T-cell (primary cell): ENCODE measurements around a stretch of chr6.

DNA sequence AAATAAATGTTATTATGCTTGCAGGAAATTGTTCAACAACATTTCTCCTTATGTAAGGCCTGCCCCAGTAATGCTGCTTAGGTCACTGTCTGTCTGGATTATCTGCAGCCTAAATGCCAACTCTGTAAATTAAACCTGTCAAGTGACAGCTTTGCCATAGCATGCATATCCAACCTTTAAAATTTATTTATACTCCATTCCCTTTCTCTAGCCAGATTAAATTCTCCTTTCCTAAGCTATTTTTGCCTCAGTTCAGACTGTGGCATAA, 7.9 kb upstream of the PTP4A1 start:
- PRO-cap, 7 experiments: no peak in any of the 7 experiments

GRCh38 chr6:63572640-63573071, 376 bp downstream of the PTP4A1 start:
- PRO-cap, 7 experiments: peak in 1 of 7 experiments; most common plus-strand start chr6:63572712 (in 1); most common minus-strand start chr6:63572786 (in 1)

- PRO-cap, 7 experiments: peak in 2 of 7 experiments; most common minus-strand start chr6:63636458 (in 1)
These were observed 787 bp downstream of the PHF3 start for GRCh38 chr6:63636431-63636746.

DNA sequence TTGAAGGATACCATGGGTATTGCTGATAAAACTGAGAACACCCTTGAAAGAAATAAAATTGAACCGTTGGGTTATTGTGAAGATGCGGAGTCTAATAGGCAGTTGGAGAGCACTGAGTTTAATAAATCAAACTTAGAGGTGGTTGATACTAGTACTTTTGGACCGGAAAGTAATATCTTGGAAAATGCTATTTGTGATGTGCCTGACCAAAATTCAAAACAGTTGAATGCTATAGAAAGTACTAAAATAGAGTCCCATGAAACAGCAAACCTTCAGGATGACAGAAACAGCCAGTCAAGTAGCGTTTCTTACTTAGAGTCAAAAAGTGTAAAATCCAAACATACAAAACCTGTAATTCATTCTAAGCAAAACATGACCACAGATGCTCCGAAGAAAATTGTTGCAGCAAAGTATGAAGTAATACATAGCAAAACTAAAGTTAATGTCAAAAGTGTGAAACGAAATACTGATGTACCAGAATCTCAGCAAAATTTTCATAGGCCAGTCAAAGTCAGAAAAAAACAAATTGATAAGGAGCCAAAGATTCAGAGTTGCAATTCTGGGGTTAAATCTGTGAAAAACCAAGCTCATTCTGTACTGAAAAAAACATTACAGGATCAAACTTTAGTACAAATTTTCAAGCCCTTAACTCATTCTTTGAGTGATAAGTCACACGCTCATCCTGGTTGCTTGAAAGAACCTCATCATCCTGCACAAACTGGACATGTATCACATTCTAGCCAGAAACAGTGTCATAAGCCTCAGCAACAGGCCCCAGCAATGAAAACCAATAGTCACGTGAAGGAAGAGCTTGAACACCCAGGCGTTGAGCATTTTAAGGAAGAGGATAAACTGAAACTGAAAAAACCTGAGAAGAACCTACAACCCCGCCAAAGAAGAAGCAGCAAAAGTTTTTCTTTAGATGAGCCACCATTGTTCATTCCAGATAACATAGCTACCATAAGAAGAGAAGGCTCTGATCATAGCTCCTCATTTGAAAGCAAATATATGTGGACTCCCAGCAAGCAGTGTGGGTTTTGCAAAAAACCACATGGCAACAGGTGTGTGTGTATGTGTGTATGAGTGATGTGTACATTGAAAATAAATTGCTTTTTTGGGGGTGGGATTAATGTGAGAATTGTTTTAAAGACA, 49.6 kb downstream of the PHF3 start:
- PRO-cap, 7 experiments: no peak in any of the 7 experiments

- PRO-cap, 7 experiments: no peak in any of the 7 experiments
These were observed 748.2 kb upstream of the ADGRB3 start for GRCh38 chr6:67886644-67887544.

DNA sequence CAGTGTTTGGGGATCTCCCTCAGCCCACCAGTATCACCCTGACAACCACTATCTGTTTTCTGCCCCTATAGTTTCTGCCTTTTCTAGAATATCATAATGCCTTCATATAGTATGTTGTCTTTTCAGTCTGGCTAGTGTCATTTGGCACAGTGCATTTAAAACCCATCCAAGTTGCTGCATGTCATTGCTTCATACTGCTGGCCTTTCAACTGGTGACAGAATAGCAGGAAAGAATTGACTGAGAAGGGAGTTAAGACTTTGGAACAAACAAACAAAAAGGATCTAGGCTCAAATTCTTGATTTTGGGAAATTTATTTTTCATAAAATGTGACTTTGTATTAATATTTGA, 4.5 kb downstream of the LMBRD1 start:
- PRO-cap, 7 experiments: no peak in any of the 7 experiments

GRCh38 chr6:70788439-70788776, 120.7 kb downstream of the SMAP1 start:
- PRO-cap, 7 experiments: no peak in any of the 7 experiments

GRCh38 chr6:70811304-70812402, 144.0 kb downstream of the SMAP1 start:
- PRO-cap, 7 experiments: no peak in any of the 7 experiments

- PRO-cap, 7 experiments: no peak in any of the 7 experiments
These were observed 326 bp downstream of the B3GAT2 start for GRCh38 chr6:70956516-70956951.

- PRO-cap, 7 experiments: no peak in any of the 7 experiments
These were observed 38.3 kb upstream of the OGFRL1 start for GRCh38 chr6:71250136-71250817.

- PRO-cap, 7 experiments: no peak in any of the 7 experiments
These were observed 13.1 kb downstream of the OGFRL1 start for GRCh38 chr6:71301313-71302554.

DNA sequence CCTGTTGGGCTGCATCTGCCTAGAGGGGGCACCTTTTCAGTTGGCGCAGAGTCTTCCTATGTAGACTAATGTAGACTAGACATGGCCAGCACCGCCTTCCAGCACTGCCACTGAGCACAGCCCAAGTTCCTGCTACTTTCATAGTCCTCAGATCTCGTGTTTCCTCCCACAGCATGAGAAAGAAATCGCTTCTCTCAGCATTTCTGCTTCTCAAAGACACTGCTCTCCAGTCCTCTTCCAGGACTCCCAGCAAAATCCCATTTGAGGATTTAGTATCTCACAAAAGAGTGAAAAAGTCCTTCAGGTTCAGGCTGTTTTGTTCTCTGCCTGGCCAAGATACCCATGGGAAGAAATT, 35.6 kb downstream of the OGFRL1 start:
- PRO-cap, 7 experiments: no peak in any of the 7 experiments

DNA sequence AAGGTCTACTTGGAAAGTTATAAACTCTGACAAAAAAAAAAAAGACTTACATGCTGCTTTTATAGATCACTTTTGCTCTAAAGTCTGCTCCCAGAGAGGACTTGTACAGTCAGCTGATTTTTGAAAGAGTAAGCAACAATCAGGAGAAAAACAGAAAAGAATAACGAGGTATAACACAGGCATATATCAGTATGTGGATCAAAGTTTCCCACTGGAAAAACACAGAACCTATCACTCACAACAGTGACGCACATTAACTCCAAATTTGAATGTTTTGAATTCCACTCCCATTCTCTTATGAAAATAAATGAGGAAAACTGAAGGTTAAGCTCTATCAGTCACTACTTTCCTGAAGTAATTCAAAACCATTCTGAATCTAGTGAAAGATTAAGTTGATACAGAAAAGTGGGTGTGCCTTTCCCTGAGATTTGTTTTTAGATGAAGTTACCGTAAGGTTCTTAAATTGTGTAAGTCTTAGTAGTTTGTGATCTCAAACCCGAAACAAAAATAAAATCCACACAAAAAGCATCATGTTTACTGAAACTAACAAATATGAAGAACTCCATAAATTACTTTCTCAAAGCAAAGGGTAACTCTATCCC, 115.6 kb downstream of the OGFRL1 start:
- PRO-cap, 7 experiments: no peak in any of the 7 experiments

DNA sequence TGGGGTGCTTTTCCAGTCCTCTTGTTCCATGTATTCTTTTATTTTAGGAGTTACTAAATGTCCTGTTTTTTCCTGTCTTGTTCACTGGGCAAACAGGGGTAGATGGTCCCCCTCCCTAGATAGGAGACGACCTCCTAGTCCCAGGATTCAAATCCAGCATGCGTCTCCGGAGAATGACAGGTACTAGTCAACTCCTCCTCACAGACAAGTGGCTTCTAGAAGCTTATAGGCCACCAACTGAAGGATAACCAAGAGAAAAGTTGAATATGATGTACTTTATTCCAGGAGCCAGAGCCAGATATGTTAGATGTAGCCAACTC, 347.7 kb upstream of the KCNQ5 start:
- PRO-cap, 7 experiments: no peak in any of the 7 experiments

DNA sequence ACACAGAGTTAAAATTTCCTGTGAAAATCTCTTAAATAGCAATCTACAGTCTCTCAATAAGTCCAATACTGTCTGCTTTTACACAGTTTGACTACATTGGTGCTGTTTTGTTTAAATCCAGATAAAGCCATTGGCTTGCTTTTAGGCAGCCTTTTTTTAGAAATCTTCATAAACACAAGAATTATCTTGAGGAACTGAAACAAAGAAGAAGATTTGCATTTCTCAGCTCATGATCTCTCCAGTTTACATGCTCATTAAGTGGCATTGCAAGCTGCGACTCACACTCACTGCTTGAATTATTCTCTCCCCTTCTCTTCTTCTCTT, 239.1 kb upstream of the KCNQ5 start:
- PRO-cap, 7 experiments: no peak in any of the 7 experiments

DNA sequence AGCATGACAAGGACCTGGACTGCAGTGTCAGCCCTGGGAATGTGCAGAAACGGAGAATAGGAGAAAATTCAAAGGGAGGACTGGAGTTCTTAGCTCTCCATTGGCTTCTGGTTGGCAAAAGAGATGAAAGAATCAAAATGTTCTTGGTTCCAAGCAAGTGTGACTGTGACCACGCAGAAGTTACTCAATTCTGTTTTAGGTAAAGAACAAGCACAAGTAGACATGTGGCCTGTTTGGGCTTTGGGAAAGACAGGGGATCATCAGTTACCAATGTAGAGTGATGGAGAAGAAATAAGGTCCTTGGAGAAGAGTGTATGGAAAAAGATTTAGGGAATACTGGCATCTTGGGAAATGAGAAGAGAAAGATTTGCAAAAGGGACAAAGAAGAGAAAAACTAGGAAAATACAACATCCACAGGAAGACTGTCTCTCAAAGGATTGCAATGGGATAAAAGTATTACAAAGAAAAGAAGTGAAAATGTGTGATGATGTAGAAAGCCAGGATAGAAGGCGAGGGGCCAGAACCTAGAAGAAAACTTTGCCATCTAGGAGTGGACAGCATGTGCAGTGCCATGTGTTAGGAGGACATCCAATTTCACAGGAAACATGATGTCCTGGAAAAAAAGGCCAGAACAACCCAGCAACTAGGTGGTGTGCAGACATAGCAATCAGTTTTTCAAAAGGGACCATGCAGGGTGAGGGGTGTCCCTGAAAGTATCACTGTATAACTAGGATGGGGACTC, 17.1 kb downstream of the KCNQ5 start:
- PRO-cap, 7 experiments: no peak in any of the 7 experiments

DNA sequence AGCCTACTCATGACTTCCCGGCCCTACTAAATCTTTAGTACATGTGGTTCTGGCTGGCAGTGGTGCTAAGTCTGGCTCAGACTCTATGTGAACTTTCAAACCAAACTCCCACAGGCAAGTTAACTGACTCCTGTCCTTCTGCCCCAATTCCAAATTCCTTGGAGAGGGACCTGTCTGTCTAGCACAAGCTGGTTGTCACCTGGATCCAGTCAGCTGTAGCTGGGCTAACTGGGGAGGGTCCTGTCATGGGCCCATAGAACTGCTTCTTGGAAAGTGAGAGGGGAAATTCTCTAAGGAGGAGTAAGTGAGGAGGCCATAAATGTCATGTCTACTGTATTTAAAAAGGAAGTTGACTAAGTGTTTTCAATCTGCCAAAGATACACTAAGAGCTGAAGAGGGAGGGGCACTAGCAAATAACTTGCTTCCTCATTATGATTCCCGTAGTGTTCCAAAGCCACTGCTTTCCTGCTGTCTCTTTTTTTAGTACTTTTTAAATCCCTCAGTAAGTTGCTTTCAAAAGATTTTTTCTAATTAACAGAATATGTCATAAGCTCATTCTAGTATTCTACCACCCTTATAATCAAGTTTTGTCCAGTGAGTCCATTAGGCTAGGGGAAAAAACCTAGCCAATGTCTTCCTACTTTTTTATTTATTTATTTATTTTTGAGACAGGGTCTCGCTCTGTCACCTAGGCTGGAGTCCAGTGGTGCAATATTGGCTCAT, 240.3 kb downstream of the KCNQ5 start:
- PRO-cap, 7 experiments: no peak in any of the 7 experiments

DNA sequence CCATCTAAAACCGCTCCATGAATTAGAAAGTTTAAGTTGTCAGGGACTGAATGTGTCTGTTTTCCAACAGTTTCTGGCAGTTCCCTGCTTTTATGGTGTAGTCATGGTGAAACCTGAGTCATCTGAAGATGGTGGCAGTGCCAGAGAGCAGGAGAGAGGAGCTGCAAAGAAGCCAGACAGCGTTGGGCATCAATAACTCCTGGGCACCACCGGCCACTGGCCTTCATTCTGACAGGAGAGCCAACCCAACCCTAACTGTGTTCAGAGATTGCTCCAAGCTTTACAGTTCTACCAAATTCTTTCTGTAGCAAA, 902 bp upstream of the CD109 start:
- PRO-cap, 7 experiments: no peak in any of the 7 experiments

DNA sequence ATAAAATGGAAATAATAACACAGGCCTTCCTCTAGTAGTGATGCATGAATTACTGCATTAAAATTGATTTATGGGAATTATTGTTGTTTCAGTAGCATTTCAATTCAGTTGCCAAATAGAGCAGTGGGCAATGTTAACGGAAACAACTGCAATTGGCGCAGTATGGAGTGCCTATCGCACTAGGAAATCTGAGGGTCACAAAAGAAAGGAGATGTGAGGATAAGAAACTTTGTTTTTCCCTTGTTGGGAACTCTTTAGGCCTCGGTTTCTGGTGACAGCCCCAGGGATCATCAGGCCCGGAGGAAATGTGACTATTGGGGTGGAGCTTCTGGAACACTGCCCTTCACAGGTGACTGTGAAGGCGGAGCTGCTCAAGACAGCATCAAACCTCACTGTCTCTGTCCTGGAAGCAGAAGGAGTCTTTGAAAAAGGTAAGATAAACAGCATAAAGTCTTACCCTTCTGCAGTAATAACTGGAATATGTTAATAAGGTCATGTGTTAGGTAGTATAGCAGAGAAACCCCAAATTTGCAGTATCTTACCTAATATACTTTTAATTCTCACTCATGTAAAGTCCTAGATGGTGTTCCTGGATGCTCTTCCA, 1.2 kb downstream of the CD109 start:
- PRO-cap, 7 experiments: no peak in any of the 7 experiments

- PRO-cap, 7 experiments: no peak in any of the 7 experiments
These were observed 191.0 kb downstream of the CD109 start for GRCh38 chr6:73887070-73887385.